Ascending aorta (tissue), 1 donor: Measurements from ENCODE around the genes SENP1, KANSL2 and RHEBL1.

DNA sequence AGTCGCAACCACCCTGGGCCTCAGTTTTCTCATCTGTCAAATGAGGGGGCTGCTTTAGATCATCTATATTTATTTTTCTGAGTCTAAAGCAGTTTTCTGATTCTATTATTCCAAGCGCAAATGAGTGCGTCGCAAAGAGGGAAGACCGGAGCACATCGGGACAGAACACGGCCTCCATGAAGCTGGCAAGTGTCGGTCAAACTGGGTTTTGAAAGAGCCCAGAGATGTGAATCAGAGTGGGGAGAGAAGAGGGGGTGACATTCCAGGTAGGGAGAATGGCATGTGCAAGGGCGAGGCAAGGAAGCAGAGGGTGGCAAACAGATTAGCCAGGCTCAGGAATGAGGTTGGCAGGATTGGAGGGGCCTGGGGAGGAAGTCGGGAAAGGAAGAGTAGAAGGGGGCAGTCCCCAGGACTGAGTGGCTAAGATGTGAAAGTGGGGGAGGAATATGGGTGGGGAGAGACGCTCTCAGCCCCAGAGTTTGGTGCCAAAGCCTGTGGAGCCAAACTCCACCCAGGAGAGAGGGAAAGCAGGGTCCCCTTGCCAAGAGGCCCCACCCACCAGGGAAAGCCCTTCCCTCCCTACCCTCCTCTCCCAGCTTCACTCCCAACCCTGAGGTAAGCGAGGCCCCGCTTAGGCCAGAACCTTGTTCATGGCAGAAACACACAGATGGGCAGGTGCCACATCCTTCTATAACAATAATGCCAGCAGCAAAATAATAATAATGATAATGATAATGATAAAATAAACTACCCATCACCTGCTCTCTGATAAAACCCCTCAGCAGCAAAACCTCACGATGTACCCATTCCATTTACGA lies 5.5 kb upstream of the HDAC7 start:
- PRO-cap, result no peak

DNA sequence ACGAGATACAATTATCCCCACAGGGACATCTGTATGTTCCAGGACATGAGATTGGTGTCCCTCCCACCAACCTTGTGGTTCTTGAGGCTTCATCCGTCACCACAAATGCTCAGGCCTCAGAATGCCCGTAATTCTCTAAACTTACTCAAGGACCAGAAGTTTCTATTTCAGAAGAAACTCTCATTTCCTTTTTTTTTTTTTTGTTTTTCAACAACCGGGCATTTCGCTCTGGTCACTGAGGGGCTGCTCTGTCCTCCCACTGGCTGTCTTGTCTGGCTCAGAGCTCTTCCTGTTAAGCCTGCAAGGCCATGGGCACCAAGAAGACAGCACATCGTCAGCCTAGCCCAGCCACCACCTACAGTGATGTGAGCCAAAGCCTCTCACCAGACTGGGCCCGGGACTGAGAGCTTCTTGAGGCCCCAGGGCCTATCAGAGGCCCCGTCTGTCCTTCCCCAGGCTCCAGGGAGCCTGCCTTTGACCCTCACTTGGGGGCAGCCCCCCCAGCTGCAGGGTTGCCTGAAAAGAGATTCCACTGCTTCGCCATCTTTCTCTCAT lies 36.1 kb downstream of the VDR start:
- PRO-cap, result no peak

GRCh38 chr12:47889029-47889393 lies 15.8 kb downstream of the VDR start:
- PRO-cap, result no peak

DNA sequence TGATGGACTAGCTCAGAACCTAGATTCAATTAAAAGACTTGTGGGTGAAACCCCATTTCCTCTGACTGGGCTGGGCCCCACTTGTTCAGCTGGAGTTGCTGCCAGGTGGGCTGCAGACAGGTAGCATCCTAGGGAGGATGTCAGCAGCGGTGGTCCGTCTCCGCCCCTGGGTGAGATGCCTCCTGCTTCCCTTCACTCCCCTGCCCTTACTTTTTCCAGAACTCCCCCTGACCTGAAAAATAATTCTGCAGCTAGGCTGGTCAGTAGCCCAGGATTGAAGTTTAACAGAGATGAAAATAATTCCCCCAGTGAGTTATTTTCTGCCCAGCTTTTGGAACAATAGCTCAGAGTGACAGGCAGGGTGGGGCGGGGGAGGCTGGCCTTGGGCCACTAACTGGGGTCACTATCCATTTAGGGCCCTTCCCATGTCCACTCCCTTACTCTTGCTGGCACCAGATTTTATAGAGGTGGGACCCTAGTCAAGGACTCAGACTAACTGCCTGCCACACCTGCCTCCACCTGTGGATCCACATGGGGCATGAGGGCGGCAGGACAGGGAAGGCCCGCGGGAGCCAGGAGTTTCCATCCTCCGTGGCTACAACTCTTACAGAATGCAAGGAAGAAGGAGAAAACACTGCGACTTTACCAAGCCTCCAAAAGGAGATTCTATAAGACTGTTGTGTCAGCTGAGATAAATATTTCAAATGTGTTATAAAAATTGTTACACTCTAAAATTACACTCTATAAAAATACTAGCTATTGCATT lies 10.2 kb downstream of the VDR start:
- PRO-cap, result no peak

- PRO-cap, result no peak
Measured at GRCh38 chr12:47903153-47903565, 1.6 kb downstream of the VDR start.

- PRO-cap, result no peak
Measured at GRCh38 chr12:48037390-48037801, 33.1 kb upstream of the COL2A1 start.

DNA sequence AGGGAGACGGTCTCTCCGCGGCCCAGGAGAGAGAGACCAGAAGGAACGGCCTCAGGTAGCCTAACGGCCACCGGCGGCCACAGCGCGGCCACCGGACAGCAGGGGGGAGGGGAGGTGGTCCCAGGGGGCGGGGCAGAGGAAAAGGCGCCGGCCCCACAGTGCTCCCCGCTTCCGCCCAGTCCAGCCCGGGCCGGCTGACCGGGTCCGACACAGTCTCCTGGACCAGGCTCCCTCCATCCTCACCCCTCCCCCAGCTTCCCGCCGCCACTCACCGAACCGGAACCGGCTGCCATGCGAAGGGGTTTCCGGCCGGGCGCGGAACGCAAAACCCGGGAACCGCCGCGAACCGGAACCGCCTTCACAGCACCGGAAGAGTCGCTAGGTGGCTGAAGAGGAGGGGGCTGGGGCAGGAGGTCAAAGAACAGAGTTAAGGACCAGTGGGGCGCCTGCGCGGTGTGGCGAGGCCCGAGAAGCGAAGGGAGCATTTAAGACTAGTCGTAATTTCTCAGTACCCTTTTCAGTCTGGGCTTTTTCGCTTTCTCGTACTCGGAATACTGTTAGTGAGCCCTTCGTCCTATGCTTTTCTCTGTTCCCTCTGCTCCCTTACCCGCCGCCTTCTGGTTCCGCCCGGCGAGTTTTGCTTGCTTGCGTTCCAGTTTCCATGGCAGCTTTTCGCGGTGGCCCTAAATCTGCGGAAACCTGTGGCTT lies at the start of gene SENP1:
Gene SENP1 (minus strand): TSS at position 324 of the 708 bp plus-strand sequence.
- PRO-cap, result unidirectional peak, plus-strand start at position 417 of the sequence

DNA sequence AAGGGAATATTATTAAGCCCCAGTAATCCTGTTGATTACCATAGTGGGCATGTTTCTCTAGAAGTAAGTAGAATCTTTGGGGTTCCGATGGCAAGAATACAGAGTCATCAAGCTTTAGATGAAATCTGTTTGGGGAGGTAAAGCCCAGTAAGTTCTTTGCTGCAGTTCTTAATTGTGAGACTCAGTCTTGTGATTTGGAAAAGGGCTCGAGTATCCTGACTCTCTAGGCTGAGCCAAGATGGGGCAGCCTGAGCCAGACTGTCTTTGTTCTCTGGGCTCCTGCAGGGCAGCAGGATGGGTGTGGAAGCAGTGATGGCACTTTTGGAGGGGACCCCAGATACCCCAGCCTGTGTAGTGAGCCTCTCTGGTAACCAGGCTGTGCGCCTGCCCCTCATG lies 18.3 kb downstream of the PFKM start:
- PRO-cap, result no peak

- PRO-cap, result bidirectional peak, plus-strand start at chr12:48682425, minus-strand start at chr12:48682231
Measured at GRCh38 chr12:48682091-48682934, at the start of gene KANSL2. Gene KANSL2, minus strand, starts transcription at chr12:48682238.

DNA sequence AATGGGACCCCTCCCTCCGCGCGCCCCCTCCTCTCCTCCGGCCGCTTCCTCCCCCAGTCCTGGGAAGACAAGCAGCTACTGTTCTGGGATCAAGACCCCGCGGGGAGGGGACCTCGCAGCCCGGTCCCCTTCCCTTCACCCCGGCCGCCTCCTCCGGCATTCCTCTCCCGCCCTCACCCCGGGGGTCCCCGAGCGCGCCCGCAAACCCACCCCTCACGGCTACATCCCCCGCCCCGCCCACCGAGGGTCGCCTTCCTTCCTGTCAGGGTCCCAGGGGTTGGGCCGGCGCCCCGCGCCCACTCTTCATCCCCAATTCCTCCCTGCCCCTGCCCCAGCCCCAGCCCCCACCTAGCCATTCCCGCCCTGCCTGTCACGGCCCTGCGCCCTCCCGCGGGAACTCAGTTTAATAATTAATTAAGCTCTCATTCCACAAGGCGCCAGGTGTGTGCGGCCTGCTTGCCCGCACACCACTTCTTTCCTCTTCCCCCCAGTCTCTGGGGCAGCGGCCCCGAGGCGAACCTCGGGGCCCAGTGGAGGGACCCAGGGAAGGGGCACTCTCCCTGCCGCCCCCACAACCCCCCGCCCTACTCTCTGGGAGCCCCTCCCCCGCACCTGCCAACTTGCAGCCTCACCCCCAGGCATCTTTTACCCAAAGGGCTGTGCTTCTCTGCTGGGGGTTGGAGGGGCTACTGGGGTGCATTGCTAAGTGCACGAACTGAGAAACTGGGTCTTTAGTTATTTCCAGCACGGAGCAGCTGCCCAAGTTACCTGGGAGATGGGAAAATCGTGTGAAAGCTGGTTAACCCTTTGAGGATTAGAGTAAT lies 573 bp upstream of the ADCY6 start:
- PRO-cap, result no peak

DNA sequence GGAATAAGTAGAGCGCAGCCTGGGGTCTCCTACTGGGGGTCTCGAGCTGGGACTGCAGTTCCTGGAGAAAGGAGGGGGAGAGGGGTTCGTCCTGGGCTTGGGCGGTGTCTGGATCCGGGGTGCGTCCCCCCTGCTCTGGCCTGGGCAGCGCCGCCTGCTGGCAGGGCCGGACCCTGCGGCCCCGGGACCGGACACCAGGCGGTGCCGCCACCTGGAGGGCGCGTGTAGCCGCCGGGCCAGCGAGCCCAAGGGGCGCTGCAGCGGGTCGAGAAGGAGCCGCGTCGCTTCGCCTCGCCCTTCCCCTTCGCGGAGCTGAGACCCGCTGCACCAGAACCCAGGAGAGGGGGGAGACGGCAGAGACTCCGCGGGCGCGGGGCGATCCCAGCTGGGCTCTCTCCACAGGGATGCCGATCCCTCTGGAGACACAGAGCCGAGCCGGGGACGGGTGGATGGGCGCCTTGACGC lies 3.7 kb upstream of the CACNB3 start:
- PRO-cap, result unidirectional peak, plus-strand start at position 239 of the sequence

GRCh38 chr12:48815806-48816250 lies 2.5 kb upstream of the CACNB3 start:
- PRO-cap, result no peak

DNA sequence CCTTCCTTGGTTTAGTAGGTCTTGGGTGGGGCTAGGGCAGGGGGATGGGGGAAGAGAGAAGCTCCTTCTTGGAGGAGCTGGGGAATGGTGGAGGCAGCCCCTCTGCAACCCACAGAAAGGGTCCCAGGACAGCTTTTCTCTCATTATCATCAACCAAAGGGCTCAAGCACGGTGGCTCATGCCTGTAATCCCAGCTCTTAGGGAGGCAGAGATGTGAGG lies 4.7 kb upstream of the DDX23 start:
- PRO-cap, result no peak

- PRO-cap, result no peak
Measured at GRCh38 chr12:49030840-49031852, 12.6 kb upstream of the PRKAG1 start.

DNA sequence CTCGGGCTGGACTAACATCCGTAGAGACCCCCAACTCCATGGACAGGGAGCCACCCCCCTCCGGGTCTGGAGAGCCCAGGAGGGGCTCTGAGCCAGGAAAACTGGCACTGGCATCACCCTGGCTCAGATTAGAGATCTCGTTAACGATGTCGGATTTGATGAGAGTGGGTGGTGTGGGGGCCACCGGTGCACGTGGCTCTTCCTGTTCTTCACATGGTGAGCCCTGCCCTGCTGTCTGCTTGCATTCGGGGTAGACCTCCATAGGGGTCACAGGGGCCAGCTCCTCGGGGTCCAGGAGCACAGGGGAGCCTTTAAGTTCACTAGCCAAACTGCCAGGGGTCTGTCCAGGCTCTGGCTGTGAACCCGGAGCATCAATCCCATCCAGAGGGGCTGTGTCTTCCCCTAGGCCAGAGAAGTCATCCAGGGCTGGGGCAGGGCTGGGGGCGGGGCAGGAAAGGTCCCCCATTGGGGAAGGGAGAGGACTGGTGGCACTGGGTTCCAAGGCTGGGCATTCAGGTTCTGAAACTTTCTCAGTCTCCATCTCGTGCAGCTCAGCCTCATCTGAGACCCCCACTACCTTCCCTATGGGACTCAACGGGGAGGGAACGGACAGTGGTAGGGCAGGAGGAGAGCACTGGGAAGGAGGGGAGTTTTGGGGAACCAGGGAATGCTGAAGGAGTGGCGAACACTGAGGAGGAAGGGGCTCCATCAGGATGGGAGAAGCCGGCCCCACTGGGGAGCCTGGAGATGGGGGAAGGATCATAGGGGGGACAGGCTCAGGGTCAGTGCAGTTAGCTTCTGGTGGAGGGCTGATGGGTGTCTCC lies 10.6 kb downstream of the KMT2D start:
- PRO-cap, result no peak

DNA sequence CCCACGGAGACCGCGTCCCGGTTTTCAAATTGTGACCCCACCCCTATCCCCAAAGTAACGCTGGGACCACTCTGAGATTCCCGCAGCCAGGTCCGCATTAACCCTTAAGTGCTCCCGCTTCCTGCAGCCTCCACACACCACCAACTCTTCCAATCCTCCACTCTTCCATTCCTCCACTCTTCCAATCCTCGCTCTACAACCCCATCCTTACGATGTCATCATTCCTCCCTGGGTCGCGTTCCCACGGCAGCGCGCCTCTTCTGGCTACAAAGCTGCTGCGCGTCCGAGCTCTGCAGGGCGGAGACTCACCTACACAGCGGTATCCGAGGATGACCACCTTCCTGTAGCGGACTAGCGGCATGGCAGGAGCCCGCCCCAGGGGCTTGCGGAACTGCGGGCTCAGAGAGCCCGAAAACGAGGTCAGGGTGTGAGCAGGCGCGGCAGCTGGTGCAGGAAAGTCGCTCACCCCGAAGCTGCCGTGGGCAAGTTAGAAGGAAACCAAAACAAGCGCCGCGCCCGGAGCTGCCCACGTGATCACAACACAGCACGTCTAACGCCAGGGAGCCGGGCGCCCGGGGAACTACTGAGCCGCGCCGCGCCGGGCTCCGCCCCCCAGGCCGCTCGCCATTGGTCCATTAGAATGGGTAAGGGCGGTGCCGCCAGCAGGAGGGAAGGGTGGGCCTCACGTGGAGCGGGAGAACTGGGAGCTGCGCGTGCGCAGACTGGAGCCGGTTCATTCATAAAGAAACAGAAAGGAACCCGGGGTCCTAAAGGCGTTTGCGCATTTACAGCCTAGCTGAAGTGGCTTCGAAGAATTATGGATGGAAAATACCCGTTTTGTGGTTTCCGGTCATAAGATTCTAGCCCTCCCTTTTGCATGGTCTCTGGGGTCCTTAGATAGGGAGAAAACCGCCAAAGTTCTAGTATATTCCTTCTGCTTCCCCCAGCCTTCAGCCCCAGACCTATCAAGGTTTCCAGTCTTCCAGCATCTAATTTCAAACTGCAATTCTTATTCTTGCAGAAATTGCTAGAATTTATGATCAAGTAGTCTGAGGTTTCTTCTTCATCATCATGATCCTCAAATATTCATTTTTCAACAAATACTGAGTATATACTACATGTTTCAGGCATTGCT lies at the start of gene RHEBL1:
Gene RHEBL1 (minus strand): TSS at position 555 of the 1,135 bp plus-strand sequence.
- PRO-cap, result unidirectional peak, minus-strand start at position 552 of the sequence

DNA sequence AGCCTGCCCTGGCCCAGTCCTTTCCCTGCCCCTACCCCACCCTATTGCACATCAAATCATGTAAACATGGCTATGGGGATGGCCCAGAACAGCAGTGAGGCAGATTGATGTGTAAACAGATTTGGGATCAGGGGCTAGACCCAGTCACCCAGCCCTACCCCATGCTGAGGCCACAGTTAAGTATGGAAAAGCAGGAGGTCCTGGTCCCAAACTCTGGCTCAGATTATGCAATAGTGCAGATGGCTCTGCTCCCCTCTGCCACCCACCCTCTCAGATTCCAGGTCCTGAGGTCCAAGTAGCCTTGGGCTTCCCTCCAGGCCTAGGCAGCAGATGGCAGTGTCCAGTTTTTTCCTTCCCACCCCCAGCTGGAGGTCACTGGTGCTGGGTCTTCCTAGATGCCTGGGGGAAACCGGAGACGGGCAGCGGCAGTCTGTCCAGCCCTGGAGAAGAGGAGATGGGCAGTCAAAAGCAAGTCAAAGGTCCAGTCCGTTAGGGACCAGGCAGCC lies 2.8 kb upstream of the DHH start:
- PRO-cap, result no peak

- PRO-cap, result no peak
Measured at GRCh38 chr12:49103685-49104564, 6.7 kb downstream of the LMBR1L start.

DNA sequence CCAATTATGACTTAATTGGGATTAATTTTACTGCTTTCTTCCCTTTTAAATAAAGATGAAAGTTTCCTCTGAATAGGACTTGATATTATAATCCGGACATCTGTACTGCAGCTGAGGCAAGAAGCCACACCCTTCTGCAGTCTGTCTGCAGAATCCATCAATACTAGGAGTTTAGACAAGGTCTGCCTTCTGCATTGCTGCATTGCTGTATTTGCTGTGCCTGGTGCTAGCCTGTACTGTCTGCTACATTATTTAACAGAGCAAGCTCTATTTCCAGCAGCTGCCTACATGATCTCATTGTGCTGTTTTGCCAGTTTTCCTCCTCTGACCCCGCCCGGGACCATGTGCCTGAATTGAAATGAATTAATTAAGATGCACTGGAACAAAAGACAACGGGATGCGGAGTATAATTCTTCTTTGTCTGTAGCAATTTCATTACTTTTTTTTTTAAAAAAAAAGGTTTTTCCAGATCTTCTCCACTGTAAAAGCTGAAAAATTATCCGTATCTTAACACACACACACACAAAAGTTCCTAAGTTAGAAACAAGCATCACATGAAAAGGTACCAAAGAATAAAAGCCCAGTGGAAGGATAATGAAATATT lies 1.6 kb downstream of the TUBA1A start:
- PRO-cap, result no peak

DNA sequence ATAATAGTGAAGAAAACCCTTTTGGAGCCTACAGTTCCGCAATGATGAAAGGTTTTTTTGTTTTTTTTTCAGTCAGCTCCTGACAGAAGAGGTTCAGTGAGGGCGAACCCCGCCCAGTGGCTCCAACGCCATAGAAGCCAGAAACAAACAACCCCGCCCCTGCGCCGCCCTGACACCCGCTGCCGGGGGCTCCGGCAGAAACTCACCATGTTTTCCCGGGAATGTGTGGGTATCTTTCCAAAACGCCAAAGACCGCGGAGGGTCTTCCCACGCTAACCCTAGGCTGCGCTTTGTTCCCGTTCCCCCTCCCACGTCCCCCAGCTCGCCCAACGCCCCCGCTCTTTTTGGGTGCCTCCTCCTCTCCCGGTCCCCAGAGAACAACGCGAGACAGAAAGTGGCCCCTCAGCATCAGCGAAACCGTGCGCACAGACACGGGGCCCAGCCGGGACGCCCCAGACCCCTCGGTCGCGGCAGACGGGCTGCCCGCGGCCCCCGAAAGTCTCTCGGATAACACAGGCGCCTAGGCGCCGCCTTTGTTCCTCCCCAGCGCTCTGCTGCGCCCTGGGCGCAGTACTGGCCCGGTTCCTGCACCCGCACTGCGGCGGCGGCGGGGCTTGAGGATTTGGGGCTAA lies 553 bp downstream of the TUBA1A start:
- PRO-cap, result no peak